Subcutaneous adipose tissue (tissue), 3 donors: ENCODE measurements around a stretch of chr12.

- PRO-cap = no peak
- RAMPAGE, long total RNA, 3 experiments = no peak in any of the 3 experiments
Observed at GRCh38 chr12:104669014-104669591, 212.4 kb downstream of the CHST11 start.

DNA sequence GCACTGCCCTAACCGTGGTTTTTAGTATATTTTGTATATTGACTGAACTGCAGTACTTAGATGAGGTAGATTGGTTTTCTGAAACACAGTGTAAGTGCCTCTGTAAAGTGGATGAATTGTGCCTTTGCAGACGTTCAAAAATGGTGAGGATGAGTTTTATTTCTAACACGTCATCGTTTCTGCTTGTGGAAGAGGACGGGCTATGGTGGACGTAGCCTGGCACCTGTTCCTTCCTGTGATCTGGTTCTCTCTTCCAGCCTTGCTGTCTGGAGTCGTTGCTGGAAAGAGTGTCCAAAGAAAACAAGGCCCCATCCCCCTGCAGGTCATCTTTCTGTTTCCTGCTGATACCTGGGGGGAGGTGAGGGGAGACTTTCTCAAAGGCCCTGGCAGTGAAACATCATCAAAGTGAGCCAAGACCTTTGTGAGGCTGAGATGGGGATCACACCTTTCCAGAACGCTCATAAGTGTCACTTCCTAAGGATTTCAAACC is 235.6 kb downstream of the SLC41A2 start:
- PRO-cap = no peak
- RAMPAGE, long total RNA, 3 experiments = no peak in any of the 3 experiments

DNA sequence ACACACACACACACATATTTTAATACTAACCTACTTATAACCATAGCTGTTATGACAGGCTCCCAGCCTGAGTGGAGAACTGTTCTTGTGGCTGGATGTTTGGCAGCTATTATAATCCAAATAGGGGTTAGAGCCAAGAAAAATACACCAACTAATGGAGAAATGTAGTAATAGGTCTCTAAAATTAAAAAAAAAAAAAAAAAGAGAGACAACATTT is 91.8 kb downstream of the SLC41A2 start:
- PRO-cap = no peak
- RAMPAGE, long total RNA, 3 experiments = no peak in any of the 3 experiments

DNA sequence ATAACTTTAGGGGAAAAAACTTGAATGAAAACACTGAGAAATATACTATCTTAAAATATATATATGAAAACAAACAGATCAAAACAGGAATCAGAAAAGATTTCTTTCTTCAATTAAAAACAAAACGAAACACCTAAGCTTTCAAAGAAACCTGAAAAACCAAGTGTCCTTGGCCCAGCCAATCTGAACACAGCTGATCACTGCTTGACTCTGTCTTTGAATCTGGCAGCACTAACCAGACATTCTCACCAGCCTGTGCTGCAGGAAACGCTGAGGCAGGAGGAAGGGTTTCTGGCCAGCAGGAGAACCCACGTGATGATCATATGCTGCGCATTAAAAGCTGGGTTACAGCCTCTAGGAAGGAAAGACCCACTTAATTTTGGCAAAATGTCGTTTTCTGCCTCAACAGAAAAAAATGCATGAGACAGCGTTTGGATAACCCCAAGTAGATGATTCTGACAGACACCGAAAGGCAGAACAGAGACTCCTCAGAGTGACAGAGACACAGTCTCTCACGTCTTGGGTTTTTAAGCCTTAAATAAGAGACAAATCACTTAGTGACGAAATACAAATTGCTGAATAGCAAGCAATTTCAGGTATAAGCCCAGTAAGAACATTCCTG is 9.8 kb downstream of the APPL2 start:
- PRO-cap = bidirectional peak, plus-strand start at position 475 of the sequence, minus-strand start at position 218 of the sequence
- RAMPAGE, long total RNA, 3 experiments = no peak in any of the 3 experiments

DNA sequence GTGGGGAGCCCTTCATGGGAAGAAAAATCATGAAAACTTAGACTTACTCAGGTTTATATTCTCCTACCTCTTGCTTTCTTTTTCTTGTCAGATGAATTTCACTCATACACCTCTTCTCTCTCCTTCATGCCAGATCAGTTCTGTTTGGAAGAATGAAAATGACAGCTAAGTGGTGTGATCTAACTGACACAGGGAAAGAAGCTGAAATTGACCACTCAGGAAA is 3.7 kb upstream of the C12orf75 start:
- PRO-cap = no peak
- RAMPAGE, long total RNA, 3 experiments = no peak in any of the 3 experiments

DNA sequence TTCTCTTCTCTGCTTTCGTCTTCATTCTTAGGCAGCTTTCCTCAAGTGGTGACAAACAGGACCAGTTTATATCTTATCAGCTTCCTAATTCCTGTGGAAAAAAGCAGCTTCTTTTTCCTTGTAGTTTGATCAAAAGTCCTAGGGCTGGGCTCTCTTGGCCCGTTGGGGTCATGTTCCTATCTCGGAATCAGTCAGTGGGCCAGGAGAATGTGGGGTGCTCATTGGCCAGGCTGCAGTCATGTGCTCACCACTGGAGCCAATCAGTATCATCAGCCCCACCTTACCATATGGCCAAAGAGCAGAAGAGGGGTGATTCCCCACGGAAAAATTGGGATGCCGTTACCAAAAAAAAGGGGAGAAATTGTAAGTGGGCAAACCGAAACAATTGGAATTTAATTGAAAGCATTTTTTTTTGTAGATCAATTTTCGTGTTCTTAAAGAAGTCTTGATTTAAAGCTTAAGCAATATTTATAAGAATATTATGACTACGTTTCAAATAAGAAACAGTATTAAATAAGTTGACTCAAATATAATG is 22.8 kb downstream of the C12orf75 start:
- PRO-cap = no peak
- RAMPAGE, long total RNA, 3 experiments = no peak in any of the 3 experiments

DNA sequence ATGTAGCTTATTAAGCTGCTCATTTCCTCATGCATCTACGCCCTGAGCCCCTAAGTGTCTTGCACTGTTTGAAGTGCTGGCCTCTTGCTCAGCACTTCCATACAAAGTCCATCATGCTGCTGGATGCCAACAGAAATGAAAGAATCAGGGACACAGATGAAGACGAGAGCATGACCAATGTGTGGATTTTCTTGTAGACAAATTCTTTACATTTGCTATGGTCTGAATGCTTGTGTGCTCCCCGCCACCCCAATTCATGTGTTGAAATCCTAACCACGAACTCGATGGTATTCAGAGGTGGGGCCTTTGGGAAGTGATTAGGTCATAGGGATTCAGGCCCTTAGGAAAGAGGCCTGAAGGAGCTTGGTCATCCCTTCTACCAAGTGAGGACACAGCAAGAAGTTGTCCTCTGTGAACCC is 54.5 kb downstream of the C12orf75 start:
- PRO-cap = no peak
- RAMPAGE, long total RNA, 3 experiments = no peak in any of the 3 experiments

- PRO-cap = no peak
- RAMPAGE, long total RNA, 3 experiments = no peak in any of the 3 experiments
Observed at GRCh38 chr12:105459811-105460407, 129.4 kb downstream of the C12orf75 start.

- PRO-cap = no peak
- RAMPAGE, long total RNA, 3 experiments = no peak in any of the 3 experiments
Observed at GRCh38 chr12:106080354-106080777, 58.4 kb downstream of the NUAK1 start.

DNA sequence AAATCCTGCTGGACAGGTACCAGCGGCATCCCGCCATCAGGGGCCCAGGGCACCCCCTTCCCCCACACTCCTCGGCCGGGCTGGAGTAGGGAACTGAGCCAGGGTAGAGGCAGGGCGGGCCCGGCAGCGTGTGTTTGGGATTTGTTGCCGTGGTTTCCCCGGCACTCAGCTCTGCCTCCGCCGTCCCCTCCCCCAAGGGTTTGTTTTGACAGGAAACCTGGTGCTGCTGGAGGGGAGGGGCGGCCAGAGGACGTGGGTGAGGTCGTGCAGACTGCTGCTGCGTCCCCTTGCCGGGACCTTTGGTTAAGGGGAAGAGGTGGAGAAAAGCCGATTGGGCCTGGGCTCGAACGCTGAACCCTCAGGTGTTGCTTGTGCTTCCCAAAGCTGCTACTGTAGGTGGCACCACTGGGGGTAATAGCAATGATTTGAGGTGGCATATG is 726 bp downstream of the TCP11L2 start:
- PRO-cap = bidirectional peak, plus-strand start at position 246 of the sequence, minus-strand start at position 95 of the sequence
- RAMPAGE, long total RNA, 3 experiments = no peak in any of the 3 experiments

GRCh38 chr12:106304636-106305187 is 2.2 kb downstream of the TCP11L2 start:
- PRO-cap = no peak
- RAMPAGE, long total RNA, 3 experiments = no peak in any of the 3 experiments

DNA sequence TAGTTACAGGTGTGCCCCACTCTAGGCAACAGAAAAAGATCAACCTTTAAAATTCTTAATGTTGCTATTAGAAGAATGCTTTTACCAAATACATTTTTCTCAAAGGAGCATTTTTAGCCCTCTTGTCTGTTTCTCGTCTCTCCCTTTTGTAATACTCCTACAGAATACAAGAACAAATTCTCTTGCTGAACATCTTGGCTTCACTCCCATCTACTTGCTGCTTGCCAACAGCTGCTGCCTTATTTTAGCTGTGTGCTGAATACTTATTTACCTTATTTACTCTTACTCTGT is 70.8 kb downstream of the POLR3B start:
- PRO-cap = no peak
- RAMPAGE, long total RNA, 3 experiments = no peak in any of the 3 experiments

DNA sequence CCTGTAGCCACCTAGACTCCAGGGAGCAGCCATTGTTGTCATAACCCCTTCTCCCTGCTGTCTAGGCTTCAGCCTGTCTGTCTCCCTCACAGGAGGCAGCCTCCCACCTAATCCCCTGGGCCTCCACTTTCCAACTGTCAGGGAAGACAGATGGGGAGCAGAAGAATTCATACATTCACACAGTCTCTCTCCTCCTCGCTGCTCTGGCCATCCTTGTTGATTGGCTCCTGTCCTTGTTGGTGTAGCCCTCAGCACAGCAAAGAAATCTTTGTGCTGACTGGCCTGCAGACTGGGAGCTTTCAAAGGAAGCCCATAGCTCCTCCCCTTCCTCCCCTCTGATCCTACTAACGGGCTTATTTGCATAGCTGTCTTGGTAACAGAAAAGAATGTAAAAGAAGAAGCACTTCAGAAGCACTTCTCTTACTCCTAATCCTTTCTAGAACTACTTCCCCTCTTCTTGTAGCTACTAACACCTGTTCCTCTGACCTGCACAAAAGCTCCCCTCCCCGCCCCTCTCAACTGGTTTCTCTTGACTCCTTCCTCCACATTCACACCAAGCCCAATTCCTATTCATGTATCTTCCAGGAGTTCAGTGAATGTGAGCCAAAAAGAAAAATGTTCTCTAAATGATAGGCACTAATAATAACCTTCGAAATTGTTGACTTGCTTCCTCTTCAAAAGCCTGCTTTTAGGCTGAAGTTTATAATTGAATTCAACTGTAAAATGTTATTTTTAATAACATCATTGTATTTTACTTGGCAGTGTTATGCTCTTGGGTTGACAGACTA is 14.3 kb upstream of the RIC8B start:
- PRO-cap = bidirectional peak, plus-strand start at position 373 of the sequence, minus-strand start at position 272 of the sequence
- RAMPAGE, long total RNA, 3 experiments = no peak in any of the 3 experiments

GRCh38 chr12:106766232-106766936 is 8.1 kb upstream of the RIC8B start:
- PRO-cap = no peak
- RAMPAGE, long total RNA, 3 experiments = no peak in any of the 3 experiments

- PRO-cap = bidirectional peak, plus-strand start at chr12:107092334, minus-strand start at chr12:107092336
- RAMPAGE, long total RNA, 3 experiments = no peak in any of the 3 experiments
Observed at GRCh38 chr12:107091992-107092669, 1.2 kb downstream of the CRY1 start.

DNA sequence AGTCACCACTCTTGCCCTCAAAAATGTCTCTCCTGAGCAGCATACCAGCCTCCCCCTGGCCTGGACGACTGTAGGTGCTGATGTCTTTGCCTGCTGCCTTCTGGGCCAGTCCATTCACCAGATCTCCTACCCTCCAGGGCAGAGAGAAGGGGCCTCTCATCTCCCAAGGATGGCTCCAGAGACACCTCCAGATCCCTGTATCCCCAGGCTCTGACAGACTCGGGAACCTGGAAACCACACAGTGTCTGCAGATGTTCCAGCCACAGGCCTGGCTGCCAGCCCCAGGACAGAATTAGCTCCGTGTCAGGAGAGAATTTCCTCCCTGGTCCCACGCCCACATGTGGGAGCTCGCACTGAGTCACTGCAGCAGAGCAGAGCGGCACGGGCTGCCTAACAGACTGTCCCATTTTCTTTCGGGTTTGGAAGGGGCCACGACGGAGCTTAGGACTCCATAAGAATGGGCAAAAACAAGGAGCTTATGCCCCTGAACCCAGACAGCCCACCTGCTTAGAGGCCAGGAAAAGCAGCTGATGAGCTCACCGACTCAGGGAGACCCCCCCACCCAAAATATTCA is 33.6 kb downstream of the CMKLR1 start:
- PRO-cap = bidirectional peak, plus-strand start at position 369 of the sequence, minus-strand start at position 270 of the sequence
- RAMPAGE, long total RNA, 3 experiments = no peak in any of the 3 experiments

GRCh38 chr12:108313223-108314020 is 25.7 kb downstream of the CMKLR1 start:
- PRO-cap = no peak
- RAMPAGE, long total RNA, 3 experiments = no peak in any of the 3 experiments

- PRO-cap = no peak
- RAMPAGE, long total RNA, 3 experiments = no peak in any of the 3 experiments
Observed at GRCh38 chr12:108315908-108316473, 23.1 kb downstream of the CMKLR1 start.

- PRO-cap = no peak
- RAMPAGE, long total RNA, 3 experiments = no peak in any of the 3 experiments
Observed at GRCh38 chr12:108645039-108645833, 11.5 kb upstream of the SELPLG start.

GRCh38 chr12:108665583-108666249 is 32.0 kb upstream of the SELPLG start:
- PRO-cap = no peak
- RAMPAGE, long total RNA, 3 experiments = no peak in any of the 3 experiments